Right common carotid artery plus branches (tissue), 1 donor: ENCODE data around the gene FKBP9.

DNA sequence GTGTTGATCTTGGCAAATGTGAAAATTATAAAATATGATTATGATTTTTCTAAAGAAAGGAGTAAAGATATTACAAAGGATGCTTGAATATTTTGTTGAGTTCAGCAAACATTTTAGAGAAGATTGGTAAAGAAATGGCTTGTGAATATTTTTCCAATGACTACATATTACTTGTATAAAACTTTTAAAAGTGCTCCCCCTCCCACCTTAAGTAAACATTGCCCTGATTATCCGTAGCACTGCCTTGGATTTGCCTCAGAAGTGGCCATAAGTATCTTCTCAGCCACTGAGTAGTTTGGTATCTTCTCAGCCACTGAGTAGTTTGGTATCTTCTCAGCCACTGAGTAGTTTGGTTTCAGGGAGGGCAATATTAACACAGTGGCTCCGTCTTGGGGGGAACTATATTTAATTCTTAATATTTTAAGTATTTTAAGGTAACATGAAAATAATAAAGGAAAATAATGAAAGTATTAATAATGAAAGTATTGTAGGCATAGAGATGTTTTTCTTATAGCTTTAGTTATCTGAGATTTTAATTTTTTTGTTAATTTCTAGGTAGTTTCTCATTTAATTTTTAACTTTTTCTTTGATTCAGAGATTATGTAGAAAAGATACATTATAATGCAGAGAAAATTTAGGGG lies 51.8 kb downstream of the ZNRF2 start:
- PRO-cap: no peak

GRCh38 chr7:30496801-30497492 lies 7.7 kb downstream of the GGCT start:
- PRO-cap: no peak

GRCh38 chr7:30633167-30633478 lies 38.4 kb downstream of the GARS1 start:
- PRO-cap: no peak

DNA sequence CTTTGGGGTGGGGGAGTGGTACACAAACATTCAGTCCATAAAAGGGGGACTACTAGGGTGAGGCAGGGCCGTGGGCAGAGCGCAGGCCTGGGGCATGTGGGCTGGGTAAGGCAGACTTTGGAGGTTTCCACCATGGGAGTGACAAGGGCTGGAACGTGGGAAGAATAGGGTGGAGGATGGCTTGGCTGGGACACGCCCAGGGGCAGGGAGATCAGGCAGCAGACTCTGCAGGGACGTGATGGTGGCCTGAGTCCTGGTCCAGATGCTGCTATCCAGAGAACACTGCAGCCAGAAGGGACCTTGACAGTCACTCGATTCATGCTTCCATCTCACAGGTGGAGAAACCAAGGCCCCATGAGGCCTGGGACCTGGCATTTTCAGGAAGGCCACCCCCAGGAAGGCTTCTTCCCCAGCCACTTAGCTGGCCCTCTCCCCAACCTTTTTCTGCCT lies 24.7 kb upstream of the CRHR2 start:
- PRO-cap: no peak

DNA sequence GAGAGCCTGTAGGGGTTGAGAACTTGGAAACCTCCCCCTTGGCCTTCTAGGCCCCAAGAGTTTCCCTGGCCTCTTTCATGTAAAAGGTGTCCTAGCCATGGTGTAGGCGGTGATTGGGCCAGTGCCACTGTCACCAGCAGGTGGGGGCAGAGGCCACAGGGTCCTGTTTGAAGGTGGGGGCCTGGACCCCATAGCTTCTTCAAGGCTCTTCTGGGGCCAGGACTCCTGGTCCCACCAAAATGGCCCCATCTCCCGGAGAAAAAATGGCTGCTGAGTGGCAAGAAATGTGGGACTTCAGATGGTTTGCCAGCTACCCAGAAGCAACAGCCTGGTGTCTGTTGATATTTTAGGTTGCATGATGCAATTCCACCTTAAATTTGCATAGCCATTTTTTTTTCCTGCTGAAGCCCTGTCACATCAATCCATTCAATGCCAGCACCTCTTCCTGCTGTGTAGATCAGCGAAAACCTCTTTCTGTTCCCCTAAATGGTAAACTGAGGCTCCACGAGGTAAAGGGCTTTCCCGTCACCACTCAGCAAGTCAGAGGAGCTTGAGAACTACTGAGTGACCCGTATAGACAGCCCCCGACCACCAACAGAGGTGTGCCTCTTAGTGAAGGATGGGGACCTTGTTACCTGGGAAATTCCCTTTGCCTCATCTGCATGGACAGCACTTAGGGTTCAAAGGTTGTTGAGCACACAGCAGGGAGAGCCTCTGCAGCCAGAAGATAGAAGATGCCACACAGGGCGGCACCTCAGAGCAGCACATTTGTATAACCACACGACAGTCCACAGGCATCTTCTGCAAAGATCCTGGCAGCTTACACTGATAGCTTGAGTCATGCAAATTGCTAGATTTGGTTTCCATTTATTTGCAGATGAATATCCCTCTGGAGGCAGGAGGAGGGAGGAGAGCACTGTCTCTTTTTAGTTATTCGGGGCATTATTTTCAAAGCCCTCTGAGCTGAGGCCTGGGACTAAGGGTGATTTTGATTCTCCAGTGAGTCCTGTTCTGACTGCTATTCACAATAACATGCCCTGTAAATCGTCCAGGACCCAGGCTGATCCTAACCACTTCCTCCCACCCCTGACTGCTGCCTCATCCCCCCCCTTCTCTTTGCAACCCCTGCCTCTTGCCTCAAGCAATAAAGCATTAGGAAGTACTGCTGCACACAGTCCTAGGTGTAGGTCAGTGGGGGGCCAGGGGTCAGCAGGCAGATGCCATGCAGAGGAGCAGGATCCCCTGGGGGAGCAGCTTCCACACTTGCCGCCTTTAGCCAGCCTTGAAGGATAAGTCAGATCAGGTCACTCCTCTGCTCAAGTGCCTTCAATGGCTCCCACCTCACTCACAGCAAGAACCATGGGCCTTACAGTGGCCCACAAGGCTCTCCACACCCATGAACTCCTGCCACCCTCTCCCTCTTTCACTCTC lies 24.9 kb upstream of the INMT start:
- PRO-cap: no peak

DNA sequence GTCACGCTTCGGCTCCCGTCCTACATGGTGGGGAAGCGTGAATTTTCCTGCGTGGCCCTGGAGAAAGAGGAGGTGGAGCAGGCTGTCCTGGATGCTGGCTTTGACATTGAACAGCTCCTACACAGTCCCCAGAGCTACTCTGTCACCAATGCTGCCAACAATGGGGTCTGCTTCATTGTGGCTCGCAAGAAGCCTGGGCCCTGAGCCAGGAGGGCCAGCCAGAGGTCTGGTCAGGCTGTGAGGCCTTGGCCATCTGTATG lies 3.6 kb downstream of the INMT start:
- PRO-cap: no peak

- PRO-cap: no peak
Measured at GRCh38 chr7:30760641-30761120, 8.7 kb downstream of the INMT start.

DNA sequence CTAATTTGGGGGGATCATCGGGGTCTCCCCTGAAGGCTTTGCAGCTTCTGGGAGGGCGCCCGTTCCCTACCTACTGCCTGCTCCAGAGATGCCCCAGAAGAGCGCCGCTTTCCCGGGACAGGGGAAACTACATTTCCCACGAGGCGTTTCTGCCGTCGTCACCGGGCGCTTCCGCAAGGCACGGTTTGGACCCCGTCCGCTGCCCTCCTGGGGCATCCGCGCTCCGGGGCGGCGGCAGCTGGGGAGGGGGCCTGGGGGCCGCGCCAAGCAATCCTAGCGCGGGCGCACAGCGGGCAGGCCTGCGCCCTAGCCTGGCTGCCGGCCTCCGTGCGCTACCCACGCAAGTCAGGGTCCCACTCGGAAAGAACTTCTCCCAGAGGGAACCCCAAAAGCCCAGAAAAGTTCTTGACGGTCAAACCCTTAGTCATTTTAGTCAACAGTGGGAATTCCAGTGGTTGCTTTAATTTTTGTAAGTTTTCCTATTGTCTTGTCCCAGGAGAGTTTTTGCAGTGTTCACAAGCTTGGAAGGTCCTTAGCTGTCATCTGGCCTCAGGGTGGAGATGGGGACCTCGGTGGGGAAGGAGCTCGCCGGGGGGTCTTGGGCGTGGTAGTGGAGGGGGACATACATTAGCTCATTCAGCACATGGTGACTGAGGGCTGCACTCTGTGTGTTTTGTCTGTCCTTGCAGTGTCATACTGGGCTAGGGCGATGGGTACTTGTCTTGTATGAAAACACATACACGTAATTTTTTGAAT lies 555 bp downstream of the MINDY4 start:
- PRO-cap: bidirectional peak, plus-strand start at position 215 of the sequence, minus-strand start at position 75 of the sequence

DNA sequence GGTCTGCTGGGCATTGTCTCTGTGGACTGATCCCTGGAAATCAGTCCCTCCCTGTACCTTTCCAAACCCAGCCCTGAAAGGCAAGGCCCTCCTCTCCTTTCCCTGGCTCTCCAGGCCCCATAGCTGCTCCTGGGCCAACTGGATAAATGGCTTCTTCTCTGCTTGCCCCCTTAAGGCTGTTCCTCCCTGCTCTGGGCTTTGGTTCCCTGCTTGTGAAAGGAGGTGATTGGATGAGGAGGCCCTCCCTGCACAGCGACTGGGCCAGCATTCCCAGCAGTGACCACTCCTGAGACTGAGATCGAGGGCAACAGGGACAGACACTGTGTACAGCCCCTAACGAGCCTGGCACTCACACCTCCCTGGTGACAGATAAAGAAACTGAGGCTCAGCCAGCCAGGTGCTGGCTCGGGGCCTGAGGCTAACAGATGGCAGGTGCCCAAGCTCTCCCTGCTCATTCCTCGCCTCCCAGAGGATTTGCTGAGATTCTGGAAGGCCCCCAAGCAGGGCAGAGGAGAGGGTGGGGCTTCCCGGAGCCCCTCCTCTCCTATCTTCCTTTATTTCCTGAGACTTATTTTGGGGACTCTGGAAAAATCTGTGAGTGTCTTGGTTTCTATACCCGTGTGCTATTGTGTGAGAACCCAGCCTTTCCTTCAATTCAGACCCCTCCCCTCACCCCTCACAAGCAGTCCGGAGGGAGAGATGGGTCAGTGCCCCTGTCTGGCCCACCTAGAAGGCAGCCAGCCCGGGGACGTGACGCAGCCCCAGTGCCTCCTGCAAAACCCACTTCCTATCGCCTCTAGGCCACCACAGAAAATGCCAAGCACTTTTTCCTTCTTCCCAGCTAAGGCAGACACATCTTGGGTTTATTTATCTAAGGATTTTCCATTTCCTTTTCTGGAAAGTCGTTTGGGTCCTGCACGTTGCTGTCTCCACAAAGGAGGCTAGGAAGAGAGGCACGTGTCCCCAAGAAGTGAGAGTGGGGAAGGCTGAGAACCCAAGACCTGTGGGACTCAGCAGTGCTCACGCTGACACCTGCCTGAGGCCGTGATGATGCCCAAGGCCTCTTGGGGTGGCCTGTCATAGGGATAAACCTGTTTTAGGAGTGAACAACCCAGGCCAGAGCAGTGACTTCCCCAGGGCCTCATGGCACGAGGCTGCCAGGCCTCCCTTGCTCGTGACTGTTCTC lies 11.8 kb upstream of the AQP1 start:
- PRO-cap: no peak

DNA sequence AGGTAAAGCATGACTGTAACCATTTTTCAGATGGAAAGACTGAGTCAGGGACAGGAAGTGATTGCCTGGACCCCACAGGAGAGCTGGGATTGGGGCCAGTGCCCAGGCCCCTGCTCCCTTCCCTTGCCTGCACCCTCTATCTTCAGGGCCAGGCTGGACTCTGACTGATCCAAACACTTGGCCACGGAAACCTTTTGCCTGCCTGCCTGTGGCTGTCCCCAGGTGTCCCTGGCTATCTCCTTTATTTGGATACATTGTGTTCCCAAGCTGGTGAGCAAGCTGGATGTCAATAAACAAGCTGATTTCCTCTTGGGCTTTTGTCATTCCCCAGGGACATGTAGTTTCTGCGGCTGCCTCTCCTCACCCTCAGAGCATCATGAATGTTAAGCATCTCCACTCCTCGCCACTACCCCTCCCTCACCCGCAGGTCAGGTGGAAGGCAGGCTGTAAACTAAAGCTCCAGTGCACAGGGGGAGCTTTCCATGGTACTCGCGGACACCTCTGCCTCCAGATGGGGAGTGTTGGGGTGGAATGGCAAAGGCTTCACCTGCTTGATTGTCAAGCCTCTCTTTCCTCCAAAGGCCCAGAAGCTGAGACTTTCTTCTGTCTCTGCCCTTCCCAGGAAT lies 6.9 kb downstream of the GHRHR start:
- PRO-cap: no peak

DNA sequence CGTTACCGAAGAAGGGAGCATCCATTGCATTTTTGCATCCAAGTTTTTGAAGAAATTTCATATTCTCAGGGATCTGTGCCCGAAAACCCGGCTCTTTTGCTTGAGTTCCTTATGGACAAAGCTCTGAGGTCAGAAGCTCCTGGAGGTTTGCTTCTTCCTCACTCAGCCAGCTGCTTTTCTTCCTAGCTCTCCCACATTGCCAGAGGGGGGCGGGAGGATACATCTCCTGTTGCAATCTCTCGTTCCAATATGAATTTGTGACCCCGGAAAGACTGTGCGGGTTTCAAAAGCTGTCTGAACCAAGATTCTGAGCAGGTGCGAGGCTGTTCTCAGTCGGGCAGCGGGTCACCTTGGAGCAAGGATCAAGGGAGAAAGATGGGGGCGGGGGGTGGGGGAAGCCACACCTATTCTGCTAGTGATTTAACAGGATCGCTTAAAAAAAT lies 5.1 kb downstream of the NEUROD6 start:
- PRO-cap: no peak

- PRO-cap: no peak
Measured at GRCh38 chr7:32070737-32071556, 740 bp upstream of the PDE1C start.

GRCh38 chr7:32283608-32284172 lies 206.5 kb downstream of the LSM5 start:
- PRO-cap: unidirectional peak, minus-strand start at chr7:32283918

- PRO-cap: no peak
Measured at GRCh38 chr7:32670045-32670491, 174.8 kb downstream of the AVL9 start.

DNA sequence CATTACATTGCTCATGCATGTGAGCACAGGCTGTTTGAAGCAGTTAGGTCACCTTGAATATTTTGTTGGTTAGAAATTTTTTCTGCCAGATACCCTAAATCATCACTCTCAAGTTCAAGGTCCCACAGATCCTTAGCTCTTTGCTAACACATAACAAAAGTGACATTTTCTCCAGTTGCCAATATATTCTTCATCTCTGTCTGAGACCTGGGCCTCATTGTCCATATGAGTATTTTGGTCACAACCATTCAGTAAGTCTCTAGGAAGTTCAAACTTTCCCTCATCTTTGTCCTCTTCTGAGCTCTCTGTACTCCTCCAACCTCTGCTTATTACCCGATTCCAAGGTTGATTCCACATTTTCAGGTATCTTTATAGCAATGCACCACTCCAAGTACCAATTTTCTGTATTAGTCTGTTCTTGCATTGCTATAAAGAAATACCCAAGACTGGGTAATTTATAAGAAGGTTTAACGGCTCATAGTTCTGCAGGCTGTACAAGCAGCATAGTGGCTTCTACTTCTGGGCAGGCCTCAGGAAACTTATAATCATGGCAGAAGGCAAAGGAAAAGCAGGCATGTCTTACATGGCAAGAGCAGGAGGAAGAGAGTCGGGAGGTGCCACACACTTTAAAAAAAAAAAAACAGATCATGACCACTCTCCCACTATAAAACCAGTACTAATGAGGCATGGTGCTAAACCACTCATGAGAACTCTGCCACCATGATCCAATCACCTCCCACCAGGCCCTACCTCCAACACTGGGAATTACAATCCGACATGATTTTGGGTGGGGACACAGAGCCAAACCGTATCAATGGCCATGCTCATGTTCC lies 25.5 kb downstream of the KBTBD2 start:
- PRO-cap: no peak

DNA sequence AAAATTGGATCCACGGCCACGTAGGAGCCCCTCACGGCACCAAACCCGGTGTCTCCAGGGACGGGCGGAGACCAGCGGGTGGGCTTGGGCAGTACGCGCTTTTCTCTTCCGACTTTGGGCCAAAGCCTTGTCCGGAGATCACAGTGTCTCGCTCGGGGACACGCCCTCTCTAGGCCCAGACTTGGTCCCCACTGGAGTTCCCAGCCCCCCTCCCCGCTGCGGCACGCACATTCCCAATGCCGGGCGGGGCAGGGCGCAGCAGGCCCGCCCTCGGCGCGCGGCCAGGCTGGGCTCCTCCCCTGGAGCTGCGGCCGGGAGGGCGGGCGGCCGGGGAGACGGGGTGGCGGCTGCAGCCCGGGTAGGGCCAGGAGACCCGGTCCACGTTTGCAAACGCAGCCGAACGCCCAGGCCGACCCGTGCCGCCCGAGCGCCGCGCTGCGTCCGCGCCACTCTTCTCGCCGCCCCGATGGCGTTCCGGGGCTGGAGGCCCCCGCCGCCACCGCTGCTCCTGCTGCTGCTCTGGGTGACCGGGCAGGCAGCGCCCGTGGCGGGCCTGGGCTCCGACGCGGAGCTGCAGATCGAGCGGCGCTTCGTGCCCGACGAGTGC lies at the start of gene FKBP9:
Gene FKBP9 (plus strand): TSS at position 333 of the 607 bp plus-strand sequence.
- PRO-cap: bidirectional peak, plus-strand start at position 311 of the sequence, minus-strand start at position 116 of the sequence

DNA sequence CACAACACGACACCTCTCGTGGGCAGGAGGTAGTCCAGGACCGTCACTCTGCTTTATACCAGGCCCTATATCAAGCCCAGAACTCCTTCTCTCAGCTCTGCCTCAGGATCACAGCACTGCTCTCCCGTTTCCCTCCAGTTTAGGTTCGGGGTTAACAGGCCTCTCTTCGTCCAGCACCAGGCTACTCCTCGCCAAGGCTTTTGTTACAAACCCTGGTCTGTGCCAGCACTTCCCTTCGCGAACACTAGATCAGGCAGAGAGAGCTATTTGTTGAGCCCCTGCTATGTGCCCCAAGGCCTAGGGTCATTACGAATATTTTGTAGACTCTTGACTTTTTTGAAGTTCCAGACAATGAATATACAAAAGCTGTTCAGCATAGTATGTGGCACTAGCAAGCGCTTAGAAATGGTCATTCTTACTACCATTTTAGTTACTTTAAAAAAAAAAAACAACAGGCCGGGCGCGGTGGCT lies 1.5 kb downstream of the FKBP9 start:
- PRO-cap: no peak

DNA sequence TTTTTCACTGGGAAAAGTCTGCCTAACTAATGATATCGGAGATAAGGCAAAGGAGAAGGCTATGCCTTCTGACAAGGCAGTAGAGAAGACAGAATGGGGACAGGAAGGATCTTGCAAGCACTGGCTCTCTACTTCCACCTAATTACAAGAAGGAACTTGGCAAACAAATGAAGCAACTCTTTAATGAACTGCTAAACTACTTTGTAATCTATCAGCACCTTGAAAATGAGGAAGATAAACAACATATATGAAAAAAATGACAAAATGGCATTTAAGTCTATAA lies 12.1 kb downstream of the NT5C3A start:
- PRO-cap: no peak

GRCh38 chr7:33402441-33402906 lies 273.1 kb downstream of the BBS9 start:
- PRO-cap: no peak

DNA sequence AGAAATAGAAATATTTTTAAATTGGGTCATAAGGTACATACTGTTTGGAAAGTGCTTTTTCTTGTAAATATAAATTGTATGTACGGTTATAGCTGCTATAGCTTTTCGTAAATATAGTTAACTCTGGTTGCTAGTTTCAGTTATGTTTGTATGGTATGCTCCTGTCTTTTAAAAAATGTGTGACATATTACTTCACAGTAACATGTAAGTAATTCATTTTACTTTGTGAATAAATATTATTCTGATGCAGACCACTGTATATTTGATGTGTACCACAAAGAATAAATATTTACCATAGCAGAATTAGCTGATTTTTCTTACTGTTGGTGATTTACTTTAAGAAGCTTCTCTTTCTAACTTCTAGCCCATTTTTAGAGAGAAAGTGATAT lies 292.7 kb downstream of the BBS9 start:
- PRO-cap: no peak